A673 (cell line): Measurements from ENCODE around the genes FGF5, BMP3 and COPS4.

DNA sequence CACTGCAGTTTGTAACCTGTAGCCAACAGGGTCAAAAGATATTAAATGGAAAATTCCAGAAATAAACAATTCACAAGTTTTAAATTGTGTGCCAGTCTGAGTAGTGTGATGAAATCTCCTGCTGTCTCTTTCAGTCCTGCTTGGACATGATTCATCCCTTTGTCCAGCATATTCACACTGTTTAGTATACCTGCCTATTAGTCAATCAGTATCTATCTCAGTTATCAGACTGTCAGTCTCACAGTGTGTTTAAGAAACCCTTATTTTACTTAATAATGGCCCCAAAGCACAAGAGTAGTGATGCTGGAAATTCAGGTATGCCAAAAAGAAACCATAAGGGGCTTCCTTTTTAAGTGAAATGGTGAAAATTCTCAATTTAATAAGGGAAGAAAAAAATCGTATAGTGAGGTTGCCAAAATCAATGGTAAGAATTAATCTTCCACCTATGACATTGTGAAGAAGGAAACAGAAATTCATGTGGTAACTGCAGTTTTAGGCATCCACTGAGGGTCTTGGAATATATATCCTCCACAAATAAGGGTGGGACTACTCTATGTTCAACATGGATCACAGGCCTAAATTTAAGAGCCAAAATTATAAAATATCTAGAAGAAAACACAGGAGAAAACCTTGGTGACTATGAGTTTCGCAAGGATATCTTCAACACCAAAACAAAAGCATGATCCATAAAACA is 21.7 kb downstream of the CNOT6L start:
- PRO-cap, result no peak

DNA sequence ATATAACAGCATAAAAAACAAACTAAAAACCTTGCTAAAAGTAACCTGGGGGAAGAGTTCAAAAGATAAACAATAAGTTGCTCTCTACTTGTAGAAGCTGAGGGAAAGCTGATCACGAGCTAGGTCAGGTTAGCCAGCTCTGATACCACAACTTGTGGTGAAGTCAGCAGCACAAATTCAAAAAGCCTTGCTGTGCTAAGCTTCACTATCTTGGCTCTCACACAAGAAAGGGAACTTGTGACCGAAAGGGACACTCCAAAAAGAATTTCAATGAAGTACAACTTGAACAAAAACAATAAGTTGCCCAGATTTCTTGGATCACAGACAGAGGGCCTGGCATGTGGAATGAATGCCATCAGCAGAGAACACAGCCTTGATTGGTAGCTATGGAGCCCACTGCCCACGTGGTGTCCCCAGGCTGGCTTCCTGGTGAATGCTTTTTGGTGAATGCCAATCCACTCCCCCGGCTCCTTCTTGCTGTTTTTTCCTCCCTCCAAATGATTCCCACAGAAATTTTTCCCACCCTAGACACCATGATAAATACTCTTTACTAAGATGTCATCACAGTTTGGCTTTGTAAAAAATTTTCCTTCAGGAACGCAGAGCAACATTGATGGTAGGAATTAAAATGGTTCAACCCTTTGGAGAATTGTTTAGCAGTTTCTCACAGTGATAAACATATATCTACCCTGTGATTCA is 82.5 kb downstream of the ANXA3 start:
- PRO-cap, result no peak

DNA sequence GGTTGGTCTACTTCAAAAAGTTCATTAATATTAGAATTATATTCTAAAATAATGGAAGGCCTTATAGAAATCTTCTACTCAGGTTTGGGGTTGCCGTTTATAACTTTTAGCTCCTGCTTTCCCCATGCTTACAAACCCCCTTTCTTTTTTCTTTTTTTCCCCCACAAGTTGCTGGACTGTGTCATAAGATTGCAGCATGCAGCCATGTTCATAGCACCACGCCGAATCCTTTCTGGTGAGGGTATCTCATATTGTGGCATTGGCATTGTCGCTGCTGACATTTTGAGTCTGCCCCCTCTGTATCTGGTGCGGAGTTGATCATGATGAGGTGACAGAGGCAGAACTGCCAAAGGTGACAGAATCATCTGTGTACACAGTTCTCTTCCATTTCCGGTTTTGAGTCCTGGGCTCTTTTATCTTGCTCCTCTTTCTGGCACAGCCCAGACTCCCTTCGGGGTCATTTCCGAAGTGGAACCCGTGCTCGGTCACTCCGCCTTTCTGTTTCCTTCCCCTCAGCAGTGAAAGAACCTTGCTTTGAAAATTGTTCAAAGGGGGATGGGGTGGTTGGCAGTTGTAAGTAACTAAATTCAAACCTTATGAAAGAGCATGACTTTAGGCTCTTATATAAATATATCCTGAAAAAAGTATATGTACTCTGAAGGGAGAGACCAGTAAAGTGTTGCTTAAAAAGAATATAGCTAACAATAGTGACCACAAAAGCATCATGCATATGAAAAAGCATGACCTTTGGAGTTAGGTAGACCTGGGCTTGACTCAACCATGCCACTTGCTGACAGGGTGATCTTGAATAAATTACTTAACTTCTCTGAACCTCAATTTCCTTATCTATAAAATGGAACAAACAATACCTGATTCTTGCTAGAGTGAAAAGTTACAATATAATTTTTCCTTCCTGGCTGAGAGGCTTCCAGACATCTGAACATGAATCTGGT is 55.0 kb upstream of the BMP2K start:
- PRO-cap, result no peak

DNA sequence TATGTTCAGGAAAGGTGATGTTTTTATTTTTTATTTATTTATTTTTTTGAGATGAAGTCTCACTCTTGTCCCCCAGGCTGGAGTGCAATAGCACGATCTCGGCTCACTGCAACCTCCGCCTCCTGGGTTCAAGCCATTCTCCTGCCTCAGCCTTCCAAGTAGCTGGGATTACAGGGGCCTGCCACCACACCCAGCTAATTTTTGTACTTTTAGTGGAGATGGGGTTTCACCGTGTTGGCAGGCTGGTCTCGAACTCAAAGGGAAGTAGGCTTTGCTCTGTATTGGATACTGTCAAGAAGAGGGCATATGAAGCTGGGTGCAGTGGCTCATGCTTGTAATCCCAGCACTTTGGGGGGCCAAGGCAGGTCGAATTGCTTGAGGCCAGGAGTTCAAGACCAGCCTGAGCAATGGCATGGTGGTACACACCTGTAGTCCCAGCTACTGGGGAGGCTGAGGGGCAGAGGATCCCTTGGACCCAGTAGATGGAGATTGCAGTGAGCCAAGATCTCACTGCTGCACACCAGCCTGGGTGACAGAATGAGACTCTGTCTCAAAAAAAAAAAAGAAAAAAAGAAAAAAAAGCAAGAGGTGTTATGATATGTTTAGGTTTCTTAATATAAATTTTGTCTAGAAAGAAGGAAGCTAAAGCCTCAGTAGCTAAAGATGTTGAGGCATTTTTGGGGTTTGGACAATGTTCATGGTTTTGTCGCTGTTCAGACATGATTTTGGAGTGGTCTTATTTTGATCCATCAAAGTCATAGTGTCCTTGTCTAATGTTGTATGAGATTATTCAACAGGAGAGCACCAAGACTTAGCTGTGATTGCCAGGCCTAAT is 72.4 kb downstream of the PAQR3 start:
- PRO-cap, result no peak

DNA sequence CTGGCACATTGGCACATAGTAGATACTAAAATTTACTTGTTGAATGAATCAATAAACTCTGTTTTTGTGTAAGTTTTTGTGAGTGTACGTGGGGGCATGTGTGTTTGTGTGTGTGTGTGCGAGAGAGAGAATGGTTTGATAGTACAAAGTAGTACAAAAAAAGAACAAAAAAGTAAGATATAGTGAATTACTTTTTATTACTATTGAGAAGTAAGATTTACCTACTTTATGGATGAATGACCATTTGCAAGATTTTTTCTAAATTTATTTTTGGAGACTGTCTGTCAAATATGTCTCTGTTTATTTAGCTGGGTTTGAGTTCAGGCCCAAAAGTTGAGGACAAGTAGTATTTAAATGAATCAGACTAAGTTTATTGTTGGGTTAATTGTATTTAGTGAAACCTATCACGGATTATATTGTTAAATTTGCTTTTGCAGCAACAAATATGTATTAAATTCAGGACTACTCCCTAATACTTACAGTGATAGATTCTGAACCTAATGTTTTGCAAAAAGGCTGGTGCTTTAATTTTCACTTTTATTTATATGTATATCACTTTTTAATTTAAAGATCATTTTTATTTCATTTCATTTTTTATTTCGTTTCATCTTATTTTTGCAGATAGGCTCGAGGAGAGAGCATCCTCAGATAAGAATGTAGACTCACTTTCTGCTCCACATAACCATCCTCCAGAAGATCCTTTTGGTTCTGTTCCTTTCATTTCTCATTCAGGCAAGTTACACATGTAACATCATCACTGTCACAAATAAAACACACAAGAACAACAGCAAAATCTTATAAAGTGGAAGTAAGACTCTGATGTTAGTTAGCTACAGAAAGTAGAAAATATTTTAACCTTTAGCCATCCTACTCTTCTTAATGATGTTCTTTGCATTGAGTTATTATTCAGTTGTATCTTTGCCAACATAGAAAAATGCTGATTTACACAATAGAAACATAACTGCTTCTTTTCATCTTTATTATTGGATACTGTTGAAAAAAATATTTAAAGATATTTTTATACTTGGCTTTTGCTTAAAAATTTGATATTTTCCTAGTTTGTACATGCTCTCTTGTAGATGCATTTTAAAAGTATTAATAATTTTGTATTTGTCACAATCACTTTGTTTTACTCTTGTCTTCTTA is 52.3 kb downstream of the PAQR3 start:
- PRO-cap, result no peak

GRCh38 chr4:78907926-78908987 is 31.0 kb downstream of the PAQR3 start:
- PRO-cap, result no peak

GRCh38 chr4:79584473-79584951 is 176.5 kb upstream of the GK2 start:
- PRO-cap, result no peak

GRCh38 chr4:79827178-79827616 is 245.8 kb downstream of the ANTXR2 start:
- PRO-cap, result no peak

GRCh38 chr4:80266160-80267358 is at the start of gene FGF5:
FGF5 (plus strand) TSS chr4:80266664.
- PRO-cap, result no peak

GRCh38 chr4:81030467-81031509 is at the start of gene BMP3:
BMP3 (plus strand) TSS chr4:81030708.
- PRO-cap, result no peak

GRCh38 chr4:81491743-81492362 is 20.1 kb upstream of the RASGEF1B start:
- PRO-cap, result no peak

DNA sequence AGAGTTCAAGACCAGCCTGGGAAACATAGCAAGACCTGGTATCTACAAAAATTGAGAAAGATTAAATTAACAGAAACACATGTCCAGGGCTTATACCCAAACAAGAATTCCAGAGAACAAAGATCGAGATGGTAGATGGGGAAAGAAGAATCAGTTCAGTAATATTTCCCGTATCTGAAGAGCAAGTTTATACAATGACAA is 23.3 kb downstream of the HNRNPD start:
- PRO-cap, result no peak

DNA sequence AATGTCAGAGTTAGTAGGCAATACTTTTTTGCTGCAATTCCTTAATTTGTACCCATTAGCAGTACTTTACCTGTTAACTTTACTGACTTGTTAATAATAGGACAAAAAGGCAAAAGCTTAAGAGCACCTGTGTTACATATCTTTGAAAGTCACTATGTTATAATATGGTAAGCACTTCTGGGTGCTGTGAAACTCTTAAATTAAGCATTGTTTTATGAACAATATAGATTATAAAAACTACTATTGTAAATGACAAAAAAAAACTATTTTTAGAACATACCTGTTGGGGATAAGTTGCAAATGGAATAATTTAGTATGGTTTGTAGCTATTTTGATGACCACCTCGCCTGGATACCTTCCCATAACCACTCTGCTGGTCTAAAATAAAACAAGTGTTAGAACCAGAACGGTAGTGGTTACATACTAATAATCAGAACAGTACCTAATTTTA is 18.7 kb downstream of the HNRNPD start:
- PRO-cap, result no peak

- PRO-cap, result no peak
Measured at GRCh38 chr4:82356326-82357019, 17.3 kb downstream of the HNRNPD start.

GRCh38 chr4:82426210-82427018 is 3.8 kb downstream of the HNRNPDL start:
- PRO-cap, result no peak

- PRO-cap, result no peak
Measured at GRCh38 chr4:82730973-82731640, 67.5 kb downstream of the SCD5 start.

GRCh38 chr4:82984151-82985035 is 26.2 kb downstream of the LIN54 start:
- PRO-cap, result no peak

- PRO-cap, result bidirectional peak, plus-strand start at chr4:83012416, minus-strand start at chr4:83012394
Measured at GRCh38 chr4:83011832-83012593, 1.4 kb upstream of the LIN54 start.

- PRO-cap, result bidirectional peak, plus-strand start at chr4:83013224, minus-strand start at chr4:83012889
Measured at GRCh38 chr4:83012594-83013555, 2.3 kb upstream of the LIN54 start.

GRCh38 chr4:83034958-83035542 is at the start of gene COPS4:
COPS4 (plus strand) TSS chr4:83035183.
- PRO-cap, result bidirectional peak, plus-strand start at chr4:83035201, minus-strand start at chr4:83034888